ENCODE data around the gene OLA1.

- PRO-cap, 4 experiments = no peak in any of the 4 experiments
- RAMPAGE, long total RNA, 4 experiments = no peak in any of the 4 experiments
Measured at GRCh38 chr2:174220294-174221511, 27.6 kb downstream of the OLA1 start.

- PRO-cap, 4 experiments = peak in 4 of 4 experiments; most common plus-strand start chr2:174248735 (in 4); most common minus-strand start chr2:174248572 (in 3)
- RAMPAGE, long total RNA, 4 experiments = start-site peak on the minus strand in 2 of 4 experiments, at chr2:174248470-174248609 at its widest, 198 to 434 reads per replicate
Measured at GRCh38 chr2:174247667-174248890, at the start of gene OLA1. OLA1 (minus strand) TSS chr2:174248532.

DNA sequence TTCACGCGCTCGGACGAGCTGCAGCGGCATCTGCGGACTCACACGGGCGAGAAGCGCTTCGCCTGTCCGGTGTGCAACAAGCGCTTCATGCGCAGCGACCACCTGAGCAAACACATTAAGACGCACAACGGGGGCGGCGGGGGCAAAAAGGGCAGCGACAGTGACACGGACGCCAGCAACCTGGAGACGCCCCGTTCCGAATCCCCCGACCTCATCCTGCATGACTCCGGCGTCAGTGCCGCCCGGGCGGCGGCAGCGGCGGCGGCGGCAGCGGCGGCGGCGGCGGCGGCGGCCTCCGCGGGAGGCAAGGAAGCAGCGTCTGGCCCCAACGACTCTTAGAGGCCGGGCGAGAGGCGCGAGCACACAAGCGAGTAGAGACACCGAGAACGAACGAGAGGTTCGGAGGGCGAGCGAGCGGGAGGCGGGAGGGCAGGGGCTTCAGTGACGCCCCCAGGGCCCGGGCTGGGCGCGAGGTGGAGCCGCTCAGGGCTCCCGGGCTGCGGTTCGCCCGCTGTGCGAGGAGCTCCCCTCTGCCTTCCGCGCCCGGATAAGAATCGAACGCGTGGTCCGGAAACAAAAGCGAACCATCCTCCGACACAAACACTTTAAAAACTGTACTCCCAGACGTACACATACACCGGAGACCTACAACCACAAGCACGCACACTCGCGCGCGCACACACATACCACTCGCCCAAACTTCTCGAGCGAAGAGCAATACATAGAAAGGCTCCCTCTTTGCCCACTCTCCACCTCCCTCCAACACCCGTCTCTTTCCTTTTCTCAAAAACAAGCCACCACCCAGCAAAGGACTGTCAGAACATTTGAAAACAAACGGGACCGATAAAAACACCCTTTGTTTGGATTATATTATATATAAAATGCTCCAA is 2.7 kb downstream of the SP9 start:
- PRO-cap, 4 experiments = no peak in any of the 4 experiments
- RAMPAGE, long total RNA, 4 experiments = no peak in any of the 4 experiments

DNA sequence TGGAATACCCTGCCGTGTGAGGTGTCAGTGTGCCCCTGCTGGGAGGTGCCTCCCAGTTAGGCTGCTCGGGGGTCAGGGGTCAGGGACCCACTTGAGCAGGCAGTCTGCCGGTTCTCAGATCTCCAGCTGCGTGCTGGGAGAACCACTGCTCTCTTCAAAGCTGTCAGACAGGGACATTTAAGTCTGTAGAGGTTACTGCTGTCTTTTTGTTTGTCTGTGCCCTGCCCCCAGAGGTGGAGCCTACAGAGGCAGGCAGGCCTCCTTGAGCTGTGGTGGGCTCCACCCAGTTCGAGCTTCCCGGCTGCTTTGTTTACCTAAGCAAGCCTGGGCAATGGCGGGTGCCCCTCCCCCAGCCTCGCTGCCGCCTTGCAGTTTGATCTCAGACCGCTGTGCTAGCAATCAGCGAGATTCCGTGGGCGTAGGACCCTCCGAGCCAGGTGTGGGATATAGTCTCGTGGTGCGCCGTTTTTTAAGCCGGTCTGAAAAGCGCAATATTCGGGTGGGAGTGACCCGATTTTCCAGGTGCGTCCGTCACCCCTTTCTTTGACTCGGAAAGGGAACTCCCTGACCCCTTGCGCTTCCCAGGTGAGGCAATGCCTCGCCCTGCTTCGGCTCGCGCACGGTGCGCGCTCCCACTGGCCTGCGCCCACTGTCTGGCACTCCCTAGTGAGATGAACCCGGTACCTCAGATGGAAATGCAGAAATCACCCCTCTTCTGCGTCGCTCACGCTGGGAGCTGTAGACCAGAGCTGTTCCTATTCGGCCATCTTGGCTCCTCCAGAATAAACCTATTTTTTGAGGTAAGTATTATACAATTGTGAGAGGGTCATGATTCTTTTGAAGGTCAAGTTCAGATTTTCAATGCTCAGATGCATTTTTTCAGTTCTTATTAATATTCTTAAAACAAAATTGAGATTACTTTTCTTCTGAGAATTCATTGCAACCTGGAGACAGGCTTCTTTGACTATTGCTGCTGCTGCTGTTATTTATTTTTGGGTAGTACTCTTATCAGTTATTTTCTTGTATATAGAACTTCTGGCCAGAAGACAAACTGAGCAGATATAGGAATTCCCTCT is 14.5 kb downstream of the SCRN3 start:
- PRO-cap, 4 experiments = no peak in any of the 4 experiments
- RAMPAGE, long total RNA, 4 experiments = start-site peak on the plus strand in 1 of 4 experiments, centred at position 604 of the sequence, 17 reads per replicate

DNA sequence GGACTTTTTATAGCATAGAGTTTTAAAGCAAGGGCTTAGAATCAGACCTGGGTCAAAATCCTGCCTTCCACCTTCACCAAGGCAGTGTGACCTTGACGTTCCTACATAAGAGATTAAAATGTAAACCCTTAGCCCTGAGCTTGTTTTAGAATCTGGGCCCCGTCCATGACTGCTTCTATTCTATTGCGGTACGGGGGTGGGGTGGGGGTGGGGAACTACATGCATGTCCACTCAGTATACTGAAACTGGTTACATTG is 638 bp upstream of the GPR155 start:
- PRO-cap, 4 experiments = no peak in any of the 4 experiments
- RAMPAGE, long total RNA, 4 experiments = no peak in any of the 4 experiments

GRCh38 chr2:174596890-174597494 is 612 bp downstream of the WIPF1 start:
- PRO-cap, 4 experiments = no peak in any of the 4 experiments
- RAMPAGE, long total RNA, 4 experiments = no peak in any of the 4 experiments

DNA sequence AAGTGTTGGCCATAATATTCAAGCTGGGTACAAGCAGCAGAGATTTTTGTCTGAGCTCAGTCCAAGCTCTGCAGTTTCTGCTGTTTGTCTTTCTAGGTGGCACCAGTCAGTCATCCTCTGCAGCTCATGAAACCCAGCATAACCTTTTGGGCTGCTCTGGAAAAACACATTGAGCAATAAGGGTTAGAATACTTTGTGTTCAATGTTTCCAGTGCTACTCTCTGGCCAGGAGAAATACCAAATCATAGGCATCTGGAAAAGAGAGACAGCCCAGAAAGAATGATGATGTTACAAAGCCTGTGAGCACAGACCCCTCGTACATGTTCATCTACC is 19.5 kb upstream of the WIPF1 start:
- PRO-cap, 4 experiments = no peak in any of the 4 experiments
- RAMPAGE, long total RNA, 4 experiments = no peak in any of the 4 experiments

DNA sequence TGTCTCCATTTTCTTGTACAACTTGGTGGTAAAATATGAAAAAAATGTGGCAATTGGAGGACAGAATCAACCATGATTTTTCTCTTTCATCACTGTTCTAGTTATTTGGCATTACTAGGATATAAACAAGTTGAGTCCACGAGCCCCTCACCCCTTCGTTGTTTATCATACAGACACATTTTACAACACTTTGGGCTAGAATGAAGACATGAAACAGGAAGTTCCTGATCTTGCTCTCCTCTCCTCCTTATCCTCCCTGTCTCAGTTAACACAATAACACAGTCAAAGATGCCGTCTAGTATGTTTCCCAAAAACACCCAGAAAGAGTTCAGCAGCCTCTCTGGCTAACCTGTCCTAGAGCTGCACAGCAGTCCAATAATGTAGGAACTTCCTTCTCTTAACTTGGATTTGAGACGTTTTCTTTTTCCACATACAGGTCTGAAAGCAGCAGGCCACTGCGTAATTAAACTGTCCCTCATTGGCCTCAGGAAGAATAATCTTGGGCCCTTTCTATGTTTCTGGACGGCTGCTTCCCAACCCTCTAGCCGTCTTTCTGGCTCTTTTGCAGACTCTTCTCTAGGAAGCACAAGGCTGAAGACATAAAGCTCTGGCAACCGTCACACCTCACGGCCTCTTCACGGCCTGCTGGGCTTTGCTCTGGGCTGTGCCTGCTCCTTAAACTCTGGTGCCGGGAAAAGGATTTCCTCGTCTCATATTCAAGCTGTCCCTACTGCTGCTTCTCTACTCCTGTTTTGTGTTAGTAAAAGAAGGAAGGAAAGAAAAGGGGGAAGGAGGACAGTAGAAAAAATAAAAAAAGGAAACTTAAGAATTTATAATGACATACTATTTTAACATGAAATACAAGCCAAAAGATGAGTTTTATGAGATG is 35.8 kb upstream of the WIPF1 start:
- PRO-cap, 4 experiments = peak in 3 of 4 experiments; most common plus-strand start position 273 of the sequence (in 2); most common minus-strand start position 94 of the sequence (in 1)
- RAMPAGE, long total RNA, 4 experiments = start-site peak on the minus strand in 2 of 4 experiments, centred at positions 728 to 732 of the sequence, 18 to 47 reads per replicate

- PRO-cap, 4 experiments = no peak in any of the 4 experiments
- RAMPAGE, long total RNA, 4 experiments = start-site peak on the plus strand in 2 of 4 experiments, at chr2:174720283-174720345 at its widest, 87 to 103 reads per replicate
Measured at GRCh38 chr2:174720097-174720404, 44.2 kb downstream of the CHRNA1 start.

DNA sequence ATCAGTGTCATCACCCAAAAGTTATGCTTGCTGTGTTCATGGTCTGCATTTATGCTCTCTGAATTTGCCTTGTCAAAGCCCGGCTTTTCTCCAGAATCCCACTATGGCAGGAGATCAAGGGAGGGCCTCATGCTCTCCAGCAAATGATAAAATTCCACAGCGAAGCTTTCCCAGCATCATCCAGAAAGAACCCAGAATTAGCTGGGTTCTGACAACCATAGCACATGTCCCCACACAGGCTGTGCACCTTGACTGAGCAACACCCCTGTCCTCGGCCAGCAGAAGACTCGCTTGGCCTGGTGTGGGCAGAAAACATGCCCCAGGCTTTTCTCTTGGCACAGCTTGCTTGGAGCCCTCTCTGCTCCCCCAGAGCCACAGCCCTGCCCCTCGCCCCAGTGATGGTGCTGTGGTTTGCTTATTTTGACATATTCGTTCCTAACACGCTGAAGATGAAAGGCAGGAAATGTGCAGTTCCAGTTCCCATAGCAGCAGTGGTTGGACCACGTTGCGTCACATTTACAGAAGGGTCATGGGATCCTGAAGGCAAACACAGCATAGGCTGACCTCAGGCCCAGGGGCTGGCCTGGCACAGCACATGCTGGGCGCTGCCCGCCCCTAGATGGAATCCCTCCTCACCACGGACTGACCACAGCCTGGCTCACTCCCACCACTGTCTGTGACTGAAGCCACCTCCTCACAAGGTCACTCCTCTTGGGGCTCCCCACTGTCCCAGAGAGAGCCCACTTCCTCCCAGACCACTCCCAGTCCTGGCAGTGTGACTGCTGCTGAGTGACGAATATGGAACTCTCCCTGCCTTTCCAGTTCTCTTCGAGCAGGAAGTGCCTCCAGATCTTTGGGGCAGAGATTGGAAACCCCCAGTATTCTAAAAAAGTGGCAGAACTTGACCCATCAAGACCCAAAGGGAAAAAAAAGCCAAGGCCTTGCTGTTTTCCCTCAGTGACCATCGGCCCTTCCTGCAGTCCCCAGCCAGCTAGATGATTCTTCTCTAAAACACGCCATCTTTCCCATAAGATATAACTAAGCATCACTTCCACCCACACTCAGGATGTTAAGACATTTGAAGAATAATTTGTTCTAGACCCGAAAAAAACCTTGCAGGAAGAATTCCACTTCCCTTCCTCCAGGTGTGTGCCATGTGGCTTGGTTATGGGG is 14.3 kb upstream of the CHRNA1 start:
- PRO-cap, 4 experiments = peak in 1 of 4 experiments; most common plus-strand start position 821 of the sequence (in 1)
- RAMPAGE, long total RNA, 4 experiments = no peak in any of the 4 experiments

GRCh38 chr2:175048353-175048876 is 43.2 kb upstream of the CHN1 start:
- PRO-cap, 4 experiments = no peak in any of the 4 experiments
- RAMPAGE, long total RNA, 4 experiments = no peak in any of the 4 experiments

DNA sequence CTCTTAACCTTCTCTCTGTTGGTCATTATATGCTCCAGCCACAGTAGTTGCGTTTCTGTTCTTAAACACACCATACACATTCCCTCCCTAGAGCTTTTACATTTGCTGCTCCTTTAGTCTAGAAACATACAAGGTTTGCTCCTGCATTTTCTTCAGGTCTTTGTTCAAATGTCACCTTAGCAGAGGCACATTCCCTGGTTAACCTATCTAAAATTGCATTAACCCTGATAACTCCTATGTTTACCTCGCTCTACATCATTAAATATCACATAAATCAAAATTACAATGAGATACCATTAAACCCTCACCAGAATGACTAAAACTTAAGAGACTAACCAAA is 40.4 kb downstream of the ATF2 start:
- PRO-cap, 4 experiments = no peak in any of the 4 experiments
- RAMPAGE, long total RNA, 4 experiments = no peak in any of the 4 experiments

- PRO-cap, 4 experiments = no peak in any of the 4 experiments
- RAMPAGE, long total RNA, 4 experiments = no peak in any of the 4 experiments
Measured at GRCh38 chr2:175176009-175177153, 5.1 kb downstream of the ATP5MC3 start.

DNA sequence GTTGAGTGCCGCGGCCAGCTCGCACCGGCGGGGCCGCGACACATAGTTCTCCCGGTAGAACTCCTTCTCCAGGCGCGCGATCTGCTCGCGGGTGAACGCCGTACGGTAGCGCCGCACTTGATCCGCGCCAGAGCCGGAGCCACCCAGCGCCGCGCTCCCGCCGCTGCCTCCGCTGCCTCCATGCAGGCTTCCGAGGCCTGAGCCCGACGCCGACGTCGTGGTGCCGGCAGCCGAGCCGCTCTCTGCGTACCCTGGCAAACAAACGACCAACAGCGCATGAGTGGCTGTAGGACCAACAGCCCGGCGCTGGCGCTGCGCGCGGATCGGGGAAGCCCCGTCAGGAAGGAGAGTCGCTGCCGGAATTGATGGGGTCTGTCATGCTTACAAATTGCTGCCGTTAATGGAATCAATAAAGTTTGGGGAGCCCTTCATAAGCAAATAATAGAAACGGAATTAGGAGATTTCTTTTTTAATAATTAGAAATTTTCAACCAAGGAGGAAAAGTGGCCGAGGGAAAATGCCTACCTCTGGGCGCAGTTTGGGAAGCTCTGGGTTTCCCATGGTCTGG is 1.5 kb downstream of the EVX2 start:
- PRO-cap, 4 experiments = no peak in any of the 4 experiments
- RAMPAGE, long total RNA, 4 experiments = no peak in any of the 4 experiments

- PRO-cap, 4 experiments = no peak in any of the 4 experiments
- RAMPAGE, long total RNA, 4 experiments = no peak in any of the 4 experiments
Measured at GRCh38 chr2:176083240-176083692, 496 bp downstream of the EVX2 start.

- PRO-cap, 4 experiments = no peak in any of the 4 experiments
- RAMPAGE, long total RNA, 4 experiments = no peak in any of the 4 experiments
Measured at GRCh38 chr2:176092232-176092565, 322 bp upstream of the HOXD13 start.

DNA sequence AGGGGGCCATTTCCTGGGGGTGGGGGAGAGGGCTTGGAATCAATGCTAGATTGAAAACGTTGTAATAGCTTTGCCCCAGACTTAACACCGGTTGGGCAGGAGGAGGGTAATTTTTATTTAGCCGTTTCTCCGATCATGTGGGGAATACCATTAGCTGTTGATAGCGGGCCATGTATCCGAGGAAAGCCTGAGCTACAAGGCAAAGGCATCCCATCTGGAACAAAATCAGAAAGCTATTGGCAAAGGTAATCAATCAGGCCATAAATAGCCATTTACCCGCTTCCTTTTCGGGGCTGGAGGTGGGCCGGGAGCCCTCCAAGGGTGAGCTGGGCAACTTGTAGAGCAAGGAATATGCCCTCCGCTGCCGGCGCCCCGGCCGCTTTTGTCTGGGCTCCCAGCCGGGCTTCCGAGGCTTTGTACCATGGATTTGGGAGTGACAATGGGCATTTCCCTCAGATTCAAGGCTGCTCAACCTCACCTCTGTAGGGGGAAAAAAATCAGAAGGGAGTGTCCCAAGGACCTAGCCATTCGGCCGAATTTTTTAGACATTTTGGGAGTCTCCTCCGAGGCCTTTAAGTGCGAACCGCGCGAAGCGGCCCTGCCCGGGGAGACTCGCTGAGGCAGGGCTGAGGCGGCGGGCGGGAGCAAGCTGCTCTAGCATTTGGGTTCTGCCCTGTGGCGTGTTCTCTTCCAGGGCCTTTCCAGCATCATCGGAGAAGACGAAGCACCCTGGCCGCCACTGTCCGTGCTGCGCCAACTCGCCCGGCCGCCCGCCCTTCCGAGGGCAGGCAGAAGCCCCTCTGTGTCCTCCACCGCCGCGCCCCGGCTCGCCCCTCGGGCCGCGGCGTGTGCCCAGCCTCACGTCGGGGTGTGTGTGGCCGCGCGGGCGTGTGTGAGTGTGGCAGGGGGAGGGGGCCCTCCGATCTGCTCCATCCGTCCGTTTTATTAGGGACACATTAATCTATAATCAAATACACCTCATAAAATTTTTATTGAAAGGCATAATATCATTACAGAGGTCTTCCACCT is 1.0 kb upstream of the HOXD9 start:
- PRO-cap, 4 experiments = no peak in any of the 4 experiments
- RAMPAGE, long total RNA, 4 experiments = no peak in any of the 4 experiments

- PRO-cap, 4 experiments = peak in 4 of 4 experiments; most common plus-strand start chr2:176131572 (in 4); most common minus-strand start chr2:176131457 (in 4)
- RAMPAGE, long total RNA, 4 experiments = start-site peak on the plus strand in 2 of 4 experiments, at chr2:176131350-176131550 at its widest, 8 to 9 reads per replicate
Measured at GRCh38 chr2:176131132-176131810, 1.8 kb downstream of the HOXD8 start.

- PRO-cap, 4 experiments = peak in 4 of 4 experiments; most common plus-strand start chr2:176138916 (in 4); most common minus-strand start chr2:176138647 (in 2)
- RAMPAGE, long total RNA, 4 experiments = no peak in any of the 4 experiments
Measured at GRCh38 chr2:176138311-176139493, 9.2 kb downstream of the HOXD8 start.

DNA sequence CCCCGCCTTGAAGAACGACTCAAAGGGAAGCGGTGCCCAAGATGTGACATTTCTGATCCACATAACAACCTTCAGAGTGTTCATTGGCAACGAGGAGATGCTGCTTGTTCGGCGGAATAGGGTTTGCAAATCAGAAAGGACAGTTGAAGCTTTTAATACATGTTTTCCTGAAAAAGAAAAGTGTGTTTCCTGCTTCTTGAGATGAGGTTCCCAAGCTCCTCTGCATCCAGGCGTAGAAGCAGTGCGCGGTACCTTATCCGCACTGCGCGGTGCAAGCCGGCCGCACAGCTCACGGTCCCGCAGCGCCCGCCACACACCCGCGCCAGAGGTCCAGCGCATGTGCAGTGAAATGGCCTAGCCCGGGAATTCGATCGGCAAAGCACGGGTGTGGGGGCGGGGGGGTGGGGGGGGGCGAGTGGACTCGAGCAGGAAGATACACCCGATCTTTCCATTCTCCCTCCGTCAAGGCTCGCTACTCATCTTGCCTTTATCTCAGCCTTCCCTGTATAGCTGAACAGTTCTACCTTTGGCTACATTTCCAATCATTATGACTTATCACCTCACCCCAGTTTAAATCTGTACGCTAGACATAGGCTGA is 10.1 kb downstream of the HOXD8 start:
- PRO-cap, 4 experiments = peak in 2 of 4 experiments; most common plus-strand start position 451 of the sequence (in 1); most common minus-strand start position 339 of the sequence (in 1)
- RAMPAGE, long total RNA, 4 experiments = no peak in any of the 4 experiments

Data from spleen (tissue), 7 donors.